ENCODE measurements around the genes FGFBP2 and QDPR.

GRCh38 chr4:13582440-13583311 lies 38.4 kb upstream of the NKX3-2 start:
- PRO-cap, result no peak
- RRBS, 2 experiments, result no CpG with 5 or more reads among the region's 4 CpGs

DNA sequence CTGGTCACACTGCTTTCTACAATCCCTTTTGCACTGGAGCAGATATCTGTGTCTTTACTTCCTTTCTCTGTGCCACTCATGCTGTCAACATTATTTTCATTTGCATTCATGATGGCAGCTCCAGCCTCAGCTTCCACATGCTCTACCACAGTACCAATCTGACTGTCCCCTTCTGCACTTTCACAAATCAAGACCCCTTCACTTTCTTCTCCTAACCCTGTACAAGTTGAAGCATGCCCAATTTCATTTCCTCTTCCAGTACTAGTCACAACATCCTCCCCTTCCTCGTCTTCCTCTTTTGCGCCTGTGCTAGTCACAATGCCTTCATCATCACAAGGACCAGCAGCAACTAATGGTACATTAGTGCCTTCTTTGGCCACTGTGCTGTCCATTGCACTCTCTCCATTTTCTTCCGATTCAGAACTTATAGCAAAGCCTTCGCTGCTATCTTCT lies 26.5 kb downstream of the BOD1L1 start:
- PRO-cap, result unidirectional peak, minus-strand start at position 291 of the sequence
- RRBS, 2 experiments, result no CpG with 5 or more reads among the region's 4 CpGs

GRCh38 chr4:14111662-14112356 lies 484.3 kb upstream of the BOD1L1 start:
- PRO-cap, result no peak
- RRBS, 2 experiments, result no CpG with 5 or more reads among the region's 7 CpGs

DNA sequence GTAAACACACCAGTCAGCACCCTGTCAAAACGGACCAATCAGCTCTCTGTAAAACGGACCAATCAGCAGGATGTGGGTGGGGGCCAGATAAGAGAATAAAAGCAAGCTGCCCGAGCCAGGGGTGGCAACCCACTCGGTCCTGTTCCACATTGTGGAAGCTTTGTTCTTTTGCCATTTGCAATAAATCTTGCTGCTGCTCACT lies 643.1 kb upstream of the CPEB2 start:
- PRO-cap, result no peak
- RRBS, 2 experiments, result no CpG with 5 or more reads among the region's 4 CpGs

DNA sequence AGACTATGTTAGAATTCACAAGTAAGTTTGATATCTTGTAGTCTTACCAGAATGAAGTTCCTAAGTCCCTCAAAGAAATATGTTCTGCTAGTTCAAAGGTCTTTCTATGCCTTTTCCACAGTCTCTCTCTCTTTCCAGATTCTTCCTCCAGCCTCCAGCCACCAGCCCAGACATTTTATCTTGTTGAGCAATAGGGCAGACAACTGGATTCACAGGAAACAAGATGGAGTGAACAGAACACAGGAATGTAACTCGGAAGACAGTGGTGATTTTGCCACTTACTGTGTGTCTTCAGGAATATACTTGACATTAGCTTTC lies 17.1 kb upstream of the CPEB2 start:
- PRO-cap, result no peak
- RRBS, 2 experiments, result no CpG with 5 or more reads among the region's 1 CpG

- PRO-cap, result bidirectional peak, plus-strand start at chr4:15004227, minus-strand start at chr4:15004007
- RRBS, 2 experiments, result 1% methylated on average over 21 of the region's 81 CpGs
Observed at GRCh38 chr4:15003898-15004531, 1.7 kb downstream of the CPEB2 start.

DNA sequence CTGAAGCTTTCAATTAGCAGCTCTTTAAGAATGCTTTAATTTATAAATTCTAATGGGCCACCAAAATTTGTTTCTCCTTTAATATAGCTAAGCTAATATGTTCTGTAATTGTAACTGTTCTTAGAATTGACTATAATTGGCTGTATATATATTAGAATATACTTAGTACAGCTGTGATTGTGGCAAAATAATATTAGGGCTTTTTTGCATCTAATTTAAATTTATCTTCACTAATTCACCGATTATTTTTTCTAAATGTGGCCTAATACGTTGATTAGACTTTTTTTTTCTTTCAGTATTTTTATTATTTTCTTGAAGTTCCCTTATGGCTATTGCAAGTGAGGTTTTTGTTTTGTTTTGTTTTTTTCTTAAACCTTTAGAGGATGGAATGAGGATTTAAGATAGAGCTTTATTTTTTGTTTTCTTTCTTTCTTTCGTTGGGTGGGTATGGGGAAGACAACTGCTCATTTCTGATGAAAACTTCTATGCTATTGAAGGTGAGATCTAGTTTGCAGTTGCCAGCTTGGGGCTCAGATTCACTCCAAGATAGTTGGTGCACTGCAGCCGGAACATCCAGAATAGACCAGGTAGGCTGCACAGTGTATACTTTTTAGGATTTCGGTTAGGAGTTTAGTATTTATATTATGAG lies 5.7 kb downstream of the CPEB2 start:
- PRO-cap, result no peak
- RRBS, 2 experiments, result no CpG with 5 or more reads among the region's 5 CpGs

DNA sequence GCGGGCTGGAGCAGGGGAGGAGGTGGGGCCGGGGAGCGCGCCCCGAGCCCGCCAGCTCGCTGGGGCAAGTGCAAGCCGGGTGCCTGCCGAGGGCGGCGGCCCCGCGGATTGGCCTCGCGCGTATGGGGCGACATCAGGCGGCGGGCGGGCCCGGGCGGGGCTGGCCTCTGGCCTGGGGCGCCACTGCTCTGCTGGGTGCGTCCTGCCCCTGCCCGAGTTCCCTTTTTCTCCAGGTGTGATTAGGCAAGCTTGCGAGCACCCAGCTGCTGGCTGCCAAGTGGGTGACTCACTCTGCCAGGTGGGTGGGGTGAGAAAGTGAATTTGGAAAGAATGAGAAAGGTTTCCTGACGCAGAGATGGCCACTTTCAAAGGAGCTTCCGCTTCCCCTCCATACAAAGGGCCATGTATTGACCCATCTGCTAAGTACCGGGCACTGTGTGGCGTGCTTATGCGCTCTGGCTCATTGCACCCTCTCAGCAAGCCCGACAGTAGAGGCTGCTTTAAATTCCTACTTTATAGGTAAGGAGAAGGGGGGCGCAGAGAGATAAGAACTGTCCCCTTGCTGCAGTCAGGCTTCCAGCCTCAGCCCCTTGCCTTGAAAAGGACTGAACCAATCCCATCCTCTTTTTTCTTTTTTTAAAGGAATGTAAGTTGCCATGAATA lies 32.4 kb downstream of the FGFBP1 start:
- PRO-cap, result no peak
- RRBS, 2 experiments, result 18 to 20% methylated on average over 19 of the region's 33 CpGs

DNA sequence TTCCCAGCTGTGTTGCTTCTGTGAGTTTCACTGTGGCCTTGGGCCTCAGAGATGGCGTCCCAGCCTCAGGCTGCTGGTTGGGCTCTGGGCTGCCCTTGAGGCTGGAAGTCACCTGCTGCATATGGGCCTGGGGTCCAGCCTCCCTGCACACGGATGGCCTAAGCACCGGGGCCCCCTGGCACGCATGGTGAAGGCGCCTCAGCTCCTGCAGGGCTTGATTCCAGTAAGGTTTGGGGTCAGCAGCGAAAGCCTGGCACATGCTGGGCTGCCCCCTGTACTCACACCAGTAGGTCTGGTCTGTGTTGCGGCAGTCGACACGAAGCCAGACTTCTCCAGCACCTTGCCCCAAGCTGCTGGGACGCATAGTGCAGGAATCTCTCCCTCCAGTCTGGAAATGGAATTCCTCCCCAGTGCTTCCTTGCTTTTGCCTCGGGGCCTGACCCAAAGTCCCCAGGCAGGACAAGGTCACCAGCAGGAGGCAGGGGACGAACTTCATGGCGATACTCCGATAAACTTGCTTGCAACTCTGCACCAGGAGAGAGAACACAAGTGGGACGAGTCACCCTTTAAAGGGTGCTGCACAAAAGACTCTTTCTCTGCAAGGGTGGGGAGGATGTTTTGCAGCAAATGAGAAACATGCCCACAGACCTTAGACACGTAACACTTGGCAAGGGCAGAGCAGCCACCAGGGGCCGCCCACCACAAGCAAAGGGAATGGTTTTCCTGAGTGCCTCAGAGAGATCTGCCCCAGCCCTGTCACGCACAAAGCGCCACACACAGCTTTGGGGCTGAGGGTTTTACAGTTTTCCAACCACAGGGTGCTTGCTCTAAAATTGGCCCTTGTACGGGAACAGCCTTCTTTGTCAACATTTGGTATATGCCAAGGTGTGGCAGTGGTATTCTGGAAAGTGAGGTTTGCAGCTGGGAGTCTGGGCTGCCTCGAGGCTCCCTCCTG lies at the start of gene FGFBP2:
FGFBP2 (minus strand) TSS at position 542 of the 955 bp plus-strand sequence.
- PRO-cap, result no peak
- RRBS, 2 experiments, result no CpG with 5 or more reads among the region's 21 CpGs

DNA sequence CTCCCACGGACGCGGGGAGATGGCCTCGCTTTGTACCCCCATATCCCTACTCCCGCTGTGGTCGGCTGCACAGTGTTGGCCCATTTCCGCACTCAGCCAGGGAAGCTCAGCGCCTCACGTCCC lies 915 bp downstream of the PROM1 start:
- PRO-cap, result no peak
- RRBS, 2 experiments, result no CpG with 5 or more reads among the region's 9 CpGs

DNA sequence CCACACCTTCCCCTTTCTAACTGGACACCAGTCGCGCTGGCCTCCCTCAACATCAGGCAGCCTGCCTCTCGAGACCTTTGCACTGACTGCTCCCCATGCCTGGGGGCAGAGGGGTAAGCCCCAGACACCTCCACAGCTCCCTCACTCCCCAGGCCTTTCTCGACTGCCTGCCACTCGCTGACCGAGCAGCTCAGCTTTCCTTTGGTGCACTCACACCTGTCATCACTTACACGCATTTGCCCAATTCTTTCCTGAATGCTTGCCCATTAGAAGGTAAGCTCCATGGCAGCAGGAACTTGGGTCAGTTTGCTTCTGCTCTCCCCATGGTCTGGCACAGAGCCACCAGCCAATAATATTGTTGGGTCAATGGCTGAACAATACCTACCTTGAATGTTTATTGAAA lies 32.2 kb upstream of the PROM1 start:
- PRO-cap, result no peak
- RRBS, 2 experiments, result no CpG with 5 or more reads among the region's 7 CpGs

- PRO-cap, result no peak
- RRBS, 2 experiments, result no CpG with 5 or more reads among the region's 3 CpGs
Observed at GRCh38 chr4:16142675-16143272, 59.0 kb upstream of the PROM1 start.

DNA sequence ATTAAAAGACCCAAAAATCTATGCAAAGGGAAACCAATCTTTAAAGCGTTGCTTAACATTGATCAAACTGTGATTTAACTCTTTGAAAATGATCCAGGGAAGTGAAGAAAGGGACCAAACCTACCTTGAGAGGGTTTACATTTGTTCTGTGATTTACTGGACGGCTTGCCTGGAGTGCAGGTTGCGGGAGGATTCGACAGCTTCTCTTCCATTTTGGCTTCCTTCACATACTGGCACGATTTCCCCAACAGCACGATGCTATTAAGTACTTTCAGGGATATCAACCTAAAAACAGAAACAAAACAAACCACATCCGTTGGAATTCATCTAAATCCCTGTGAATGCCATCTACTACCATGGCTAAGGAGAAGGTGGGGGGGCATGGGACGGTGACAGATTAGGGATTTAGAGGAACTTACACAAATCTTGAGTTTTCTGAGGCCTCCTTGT lies 59.7 kb downstream of the TAPT1 start:
- PRO-cap, result no peak
- RRBS, 2 experiments, result no CpG with 5 or more reads among the region's 8 CpGs

DNA sequence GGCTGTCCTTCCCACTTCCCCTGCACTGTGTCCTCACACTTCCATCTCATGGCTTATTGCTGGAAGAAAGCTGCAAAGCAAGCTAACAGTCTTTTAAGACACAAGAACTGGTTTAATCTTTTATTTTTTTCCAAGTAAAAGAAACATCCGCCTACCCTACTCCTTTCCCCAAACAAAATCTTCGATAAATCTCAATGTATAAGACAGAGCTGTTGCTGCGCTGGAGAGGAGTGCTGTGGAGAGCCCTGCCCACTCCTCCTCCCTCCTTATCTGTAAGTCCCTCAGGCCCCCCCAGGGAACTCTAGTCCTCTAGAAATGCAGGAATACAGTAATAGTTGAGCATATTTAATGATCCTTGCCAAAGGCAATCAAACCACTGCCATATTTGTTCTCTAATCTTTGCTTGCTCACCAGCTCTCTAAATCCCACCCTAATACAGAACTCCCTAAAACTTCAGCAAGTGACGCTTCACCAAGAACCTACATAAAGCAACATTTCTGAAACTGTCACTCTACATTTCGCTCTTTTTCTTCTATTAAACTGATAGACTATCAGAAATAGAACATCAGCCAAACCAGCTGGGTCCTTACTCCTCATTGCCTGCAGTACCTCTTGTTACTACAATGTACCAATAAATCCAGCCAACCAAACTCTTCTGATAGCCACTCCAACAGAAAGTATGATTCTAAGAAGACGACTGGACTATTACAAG lies 13.8 kb downstream of the TAPT1 start:
- PRO-cap, result no peak
- RRBS, 2 experiments, result no CpG with 5 or more reads among the region's 6 CpGs

DNA sequence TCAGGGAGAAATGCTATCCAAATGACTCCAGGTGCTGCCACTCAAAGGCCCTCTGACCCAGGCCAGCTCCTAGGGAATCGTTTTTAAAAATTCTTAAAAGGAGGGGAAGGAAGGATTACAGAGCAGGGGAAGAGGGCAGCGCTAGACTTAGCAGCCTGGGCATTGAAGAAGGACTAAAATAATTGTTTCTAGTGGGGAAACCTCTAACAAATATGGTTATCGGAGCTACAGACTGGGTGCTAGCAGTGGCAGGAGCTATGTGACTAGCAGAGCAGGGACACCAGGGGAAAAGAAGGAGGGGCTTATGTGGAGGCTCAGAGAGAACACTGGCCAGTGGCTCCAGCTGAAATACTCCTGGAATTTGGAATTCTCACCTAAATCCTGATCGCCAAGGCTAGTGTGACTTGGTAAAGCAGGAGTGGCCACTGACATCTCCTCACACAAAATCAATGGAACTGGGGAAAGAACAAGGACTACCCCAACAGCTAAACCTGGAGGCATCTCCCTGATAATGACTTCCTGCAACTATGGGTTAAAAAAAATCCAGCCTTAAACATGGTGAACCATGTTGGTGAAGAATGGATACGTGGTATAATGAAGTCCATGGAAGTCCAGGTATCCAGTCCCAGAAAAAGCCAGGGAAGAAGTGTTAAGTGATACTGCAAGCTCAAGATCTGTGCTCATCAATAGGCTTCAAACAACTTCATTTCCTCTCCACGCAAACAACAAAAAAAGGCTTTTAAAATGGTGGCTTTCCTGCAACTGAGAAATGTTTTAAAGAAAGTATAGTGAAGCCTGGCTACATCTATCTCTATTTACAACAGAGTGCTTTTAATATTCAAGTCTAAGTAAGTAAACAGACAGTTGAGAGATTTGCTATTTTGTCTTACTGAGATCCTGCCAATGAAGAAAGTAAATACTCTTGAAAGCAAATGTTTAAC lies 1.9 kb downstream of the TAPT1 start:
- PRO-cap, result no peak
- RRBS, 2 experiments, result no CpG with 5 or more reads among the region's 6 CpGs

GRCh38 chr4:16233575-16233929 lies 7.3 kb upstream of the TAPT1 start:
- PRO-cap, result no peak
- RRBS, 2 experiments, result no CpG with 5 or more reads among the region's 3 CpGs

DNA sequence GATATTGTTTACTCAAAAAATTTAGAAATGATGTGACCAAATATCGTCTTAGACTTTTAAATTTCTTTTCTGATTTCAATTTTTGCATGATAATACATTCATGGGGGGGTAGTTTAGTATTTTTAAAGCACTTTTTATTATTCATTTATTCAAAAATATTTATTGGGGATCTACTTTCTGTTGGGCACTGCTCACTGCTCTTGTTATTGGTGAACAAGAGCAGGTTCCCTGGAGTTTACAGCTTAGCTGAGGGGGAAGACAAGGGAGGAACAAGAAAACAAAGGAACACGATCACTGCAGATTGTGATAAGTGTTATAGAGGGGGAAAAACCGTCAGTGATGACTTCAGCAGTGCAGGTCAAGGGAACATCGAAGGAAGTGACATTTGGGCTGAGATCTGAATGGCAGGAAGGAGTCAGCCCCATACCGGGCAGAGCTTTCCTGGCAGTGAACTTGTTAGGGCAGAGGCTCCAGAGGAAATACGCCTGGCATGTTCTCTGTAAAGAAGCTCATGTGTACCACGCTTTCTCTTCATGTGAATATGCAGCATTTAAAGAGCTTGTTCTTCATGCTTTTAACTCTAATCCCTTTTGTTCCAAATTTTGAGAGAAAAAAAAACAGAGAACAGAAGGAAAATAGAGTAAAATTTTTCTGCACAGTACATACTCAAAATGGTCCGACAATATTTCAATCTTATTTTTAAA lies 78.1 kb downstream of the LDB2 start:
- PRO-cap, result no peak
- RRBS, 2 experiments, result no CpG with 5 or more reads among the region's 8 CpGs

DNA sequence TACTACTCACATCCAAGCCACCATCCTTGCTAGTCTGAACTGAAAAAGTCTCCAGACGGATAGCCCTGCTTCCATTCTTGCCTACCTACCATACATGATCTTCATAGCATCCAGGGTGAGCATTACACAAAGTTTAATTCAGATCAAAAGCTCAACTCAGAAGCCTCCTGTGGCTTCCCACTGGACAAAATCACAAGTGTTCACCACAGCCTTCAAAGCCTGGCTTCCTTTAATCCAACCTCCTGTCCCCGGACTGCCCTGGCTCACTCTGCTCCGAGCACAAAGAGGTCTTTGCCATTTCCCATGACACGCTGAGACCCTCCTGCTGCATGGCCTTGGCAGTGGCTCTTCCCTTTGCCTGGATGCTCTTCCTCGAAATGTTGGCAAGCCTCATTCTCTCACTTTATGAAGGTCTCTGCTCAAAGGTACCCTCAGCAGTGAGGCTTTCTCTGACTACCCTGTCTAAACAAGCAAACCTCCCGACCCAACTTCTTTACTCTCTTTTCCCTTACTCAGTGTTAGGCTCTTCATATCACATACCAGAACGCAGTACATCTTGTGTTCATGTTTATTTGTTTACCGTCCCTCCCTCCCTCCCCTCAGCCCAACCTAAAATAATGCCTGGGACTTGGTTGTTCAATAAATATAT lies 41.0 kb downstream of the LDB2 start:
- PRO-cap, result no peak
- RRBS, 2 experiments, result no CpG with 5 or more reads among the region's 8 CpGs

DNA sequence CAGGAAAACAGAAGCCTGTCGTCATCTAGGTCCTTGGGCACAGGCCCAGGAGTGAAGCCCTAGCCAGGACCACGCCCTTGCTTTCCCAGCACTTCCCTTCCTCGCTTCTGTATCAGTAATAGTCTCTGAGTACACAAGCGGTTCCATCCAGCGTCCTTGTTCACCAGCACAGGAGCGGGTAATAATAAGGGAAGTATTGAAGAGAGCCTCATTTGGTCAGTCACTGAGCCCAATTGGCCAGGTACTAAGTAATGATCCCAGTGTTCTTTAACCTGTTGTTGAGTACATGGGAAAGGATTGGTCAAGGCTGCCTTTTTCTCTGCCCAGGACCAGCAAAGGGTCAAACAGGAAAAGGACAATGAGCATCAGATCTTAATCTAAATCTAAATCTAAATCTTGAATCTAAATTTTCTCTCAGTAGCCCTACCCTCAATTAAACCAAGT lies 74.3 kb downstream of the QDPR start:
- PRO-cap, result no peak
- RRBS, 2 experiments, result no CpG with 5 or more reads among the region's 6 CpGs

- PRO-cap, result bidirectional peak, plus-strand start at chr4:17511665, minus-strand start at chr4:17511674; bidirectional peak, plus-strand start at chr4:17511765, minus-strand start at chr4:17511767; bidirectional peak, plus-strand start at chr4:17512297, minus-strand start at chr4:17512090
- RRBS, 2 experiments, result 2 to 11% methylated on average over 12 to 25 of the region's 96 CpGs
Observed at GRCh38 chr4:17511456-17512543, at the start of gene QDPR. QDPR (minus strand) TSS chr4:17512090.